Tibial artery (tissue), 1 donor: ENCODE measurements around the genes P2RX6, LRRC74B and FAM246A.

DNA sequence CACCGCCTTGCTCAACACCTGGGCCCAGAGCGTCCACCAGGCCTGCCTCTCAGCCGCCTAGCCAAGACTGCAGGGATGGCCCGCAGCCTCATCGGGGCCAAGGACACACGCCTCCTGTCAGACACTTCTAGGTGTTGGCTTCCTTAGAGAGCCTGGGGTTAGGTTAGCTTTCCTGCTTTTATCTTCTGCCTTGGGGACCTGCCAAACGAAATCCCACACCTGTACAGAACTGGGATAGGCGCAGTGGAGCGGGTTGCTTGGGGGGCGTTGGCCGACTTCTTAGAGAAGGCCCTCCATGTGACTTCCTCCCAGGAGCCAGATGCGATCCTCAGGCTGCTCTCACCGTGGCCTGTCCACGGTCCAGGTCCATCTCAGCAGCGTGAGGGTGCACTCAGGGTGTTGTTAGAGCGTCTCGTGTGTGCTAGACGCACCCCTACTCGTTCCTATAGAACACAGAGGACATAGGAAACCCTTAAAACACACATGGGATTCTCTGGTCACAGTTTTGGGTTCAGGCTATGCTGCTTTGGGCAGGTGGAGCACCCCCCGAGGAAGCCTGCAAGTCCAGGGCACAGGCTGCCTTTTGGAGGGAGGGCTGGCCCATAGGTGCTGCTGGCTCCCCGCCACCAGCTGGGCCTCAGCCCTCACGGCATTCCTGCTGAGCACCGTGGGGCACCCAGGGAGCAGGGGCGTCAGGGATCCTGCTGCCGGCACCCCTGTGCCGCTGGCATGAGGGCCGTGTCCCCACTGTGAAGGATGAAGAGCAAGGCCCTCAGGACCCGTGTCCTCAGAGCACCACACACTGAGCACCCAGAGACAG, 79.4 kb downstream of the MED15 start:
- PRO-cap: no peak

- PRO-cap: no peak
These were observed 84.6 kb downstream of the MED15 start for GRCh38 chr22:20591959-20592459.

DNA sequence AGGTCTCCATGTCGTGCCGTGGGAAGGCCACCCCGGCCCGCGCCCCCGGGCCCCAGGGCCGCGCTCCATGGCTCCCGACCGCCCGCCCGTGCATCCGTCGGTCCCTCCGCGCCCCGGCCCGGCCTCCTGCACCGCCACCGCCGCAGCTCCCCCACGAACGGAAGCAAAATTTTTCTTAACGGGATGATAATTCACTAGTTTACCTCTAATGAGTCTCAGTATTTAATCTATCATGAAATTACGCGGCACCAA, 102.8 kb upstream of the SERPIND1 start:
- PRO-cap: no peak

GRCh38 chr22:20721254-20721992, 52.5 kb upstream of the SERPIND1 start:
- PRO-cap: no peak

GRCh38 chr22:20725715-20726178, 48.2 kb upstream of the SERPIND1 start:
- PRO-cap: no peak

- PRO-cap: no peak
These were observed 44.6 kb upstream of the SERPIND1 start for GRCh38 chr22:20729095-20730029.

DNA sequence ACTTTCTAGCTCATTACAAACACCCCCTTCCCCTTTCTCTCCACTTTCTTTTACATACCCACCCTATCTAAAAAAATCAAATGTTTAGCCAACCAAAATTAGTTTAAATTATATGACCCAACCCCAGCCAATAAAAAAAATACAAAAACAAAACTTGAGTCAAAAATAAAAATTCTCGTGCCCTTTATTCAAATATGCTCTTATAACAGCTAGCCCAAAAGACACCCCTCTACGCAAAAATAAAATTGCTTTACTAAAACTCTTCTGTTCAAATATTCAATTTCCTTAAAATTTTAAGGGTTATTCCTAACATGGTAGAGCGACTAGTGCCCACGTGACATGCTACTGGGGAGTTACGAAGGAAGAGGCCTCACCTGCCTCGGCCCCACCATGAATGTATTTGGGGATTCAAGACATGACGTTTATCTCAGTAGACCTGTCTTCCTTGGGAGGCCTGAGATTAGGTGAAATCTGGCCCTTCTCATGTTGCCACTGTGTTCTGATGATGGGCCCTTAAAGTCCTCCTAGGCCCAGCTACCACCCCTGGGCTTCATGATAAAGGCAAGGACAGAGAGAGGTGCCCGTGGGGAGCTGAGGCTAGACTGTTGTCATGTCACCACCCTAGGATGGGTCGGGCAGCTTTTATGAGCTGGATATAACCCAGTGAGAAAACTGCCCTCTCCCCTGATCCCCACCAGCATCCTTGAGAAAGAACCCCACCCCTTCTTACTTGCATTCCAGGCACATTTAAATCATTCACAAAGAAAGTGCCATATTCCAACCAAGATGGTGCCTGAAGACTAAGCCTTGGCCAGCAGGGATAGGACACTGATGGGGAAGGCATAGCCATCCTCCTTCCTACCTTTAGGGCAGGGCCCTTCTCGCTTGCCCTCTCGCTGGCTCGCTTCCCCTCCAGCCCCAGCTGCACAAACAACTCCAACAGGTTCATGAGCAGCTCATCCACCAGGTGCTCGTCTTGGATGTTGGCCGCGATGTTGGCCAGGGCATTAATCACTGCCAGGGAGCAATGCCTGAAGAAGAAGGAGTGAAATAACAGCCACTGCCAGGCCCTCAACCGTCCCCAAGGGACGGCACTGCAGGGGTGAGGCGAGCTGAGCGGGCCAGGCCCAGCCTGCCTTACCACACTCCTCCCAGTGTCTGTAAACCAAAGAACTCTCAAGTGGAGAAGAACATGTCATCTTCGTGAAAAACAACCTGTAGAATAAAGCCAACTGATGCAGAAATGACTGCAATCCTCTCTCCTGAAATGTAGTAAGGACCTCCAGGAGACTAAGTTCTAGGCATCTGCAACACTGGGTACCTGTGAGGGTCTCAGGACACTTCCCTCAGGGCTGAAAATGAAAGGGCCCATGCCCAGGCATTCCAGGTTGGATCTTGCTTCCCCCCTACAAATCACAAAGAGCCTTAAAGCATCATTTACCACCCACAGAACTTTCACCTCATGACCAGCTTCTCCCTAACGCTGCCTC, 21.9 kb downstream of the SERPIND1 start:
- PRO-cap: no peak

GRCh38 chr22:20801754-20802113, 27.8 kb downstream of the SERPIND1 start:
- PRO-cap: no peak

DNA sequence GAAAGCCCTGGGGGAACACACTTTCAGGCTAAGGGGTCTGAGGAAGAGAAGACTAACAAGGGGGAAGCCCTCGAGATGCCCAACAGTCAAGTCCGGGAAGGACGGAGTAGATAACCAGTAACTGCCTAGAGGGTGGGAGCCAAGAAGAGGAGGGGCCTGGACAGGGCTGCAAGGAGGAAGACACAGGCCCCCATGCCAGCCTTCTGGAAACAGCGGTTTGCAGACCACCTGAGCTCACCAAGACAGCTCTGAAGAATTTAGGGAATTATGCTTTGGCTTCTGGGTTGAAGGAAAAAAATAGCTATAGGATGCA, 9.0 kb upstream of the AIFM3 start:
- PRO-cap: no peak

- PRO-cap: no peak
These were observed 1.3 kb downstream of the AIFM3 start for GRCh38 chr22:20968344-20968845.

GRCh38 chr22:20985742-20986625, 3.9 kb downstream of the LZTR1 start:
- PRO-cap: no peak

DNA sequence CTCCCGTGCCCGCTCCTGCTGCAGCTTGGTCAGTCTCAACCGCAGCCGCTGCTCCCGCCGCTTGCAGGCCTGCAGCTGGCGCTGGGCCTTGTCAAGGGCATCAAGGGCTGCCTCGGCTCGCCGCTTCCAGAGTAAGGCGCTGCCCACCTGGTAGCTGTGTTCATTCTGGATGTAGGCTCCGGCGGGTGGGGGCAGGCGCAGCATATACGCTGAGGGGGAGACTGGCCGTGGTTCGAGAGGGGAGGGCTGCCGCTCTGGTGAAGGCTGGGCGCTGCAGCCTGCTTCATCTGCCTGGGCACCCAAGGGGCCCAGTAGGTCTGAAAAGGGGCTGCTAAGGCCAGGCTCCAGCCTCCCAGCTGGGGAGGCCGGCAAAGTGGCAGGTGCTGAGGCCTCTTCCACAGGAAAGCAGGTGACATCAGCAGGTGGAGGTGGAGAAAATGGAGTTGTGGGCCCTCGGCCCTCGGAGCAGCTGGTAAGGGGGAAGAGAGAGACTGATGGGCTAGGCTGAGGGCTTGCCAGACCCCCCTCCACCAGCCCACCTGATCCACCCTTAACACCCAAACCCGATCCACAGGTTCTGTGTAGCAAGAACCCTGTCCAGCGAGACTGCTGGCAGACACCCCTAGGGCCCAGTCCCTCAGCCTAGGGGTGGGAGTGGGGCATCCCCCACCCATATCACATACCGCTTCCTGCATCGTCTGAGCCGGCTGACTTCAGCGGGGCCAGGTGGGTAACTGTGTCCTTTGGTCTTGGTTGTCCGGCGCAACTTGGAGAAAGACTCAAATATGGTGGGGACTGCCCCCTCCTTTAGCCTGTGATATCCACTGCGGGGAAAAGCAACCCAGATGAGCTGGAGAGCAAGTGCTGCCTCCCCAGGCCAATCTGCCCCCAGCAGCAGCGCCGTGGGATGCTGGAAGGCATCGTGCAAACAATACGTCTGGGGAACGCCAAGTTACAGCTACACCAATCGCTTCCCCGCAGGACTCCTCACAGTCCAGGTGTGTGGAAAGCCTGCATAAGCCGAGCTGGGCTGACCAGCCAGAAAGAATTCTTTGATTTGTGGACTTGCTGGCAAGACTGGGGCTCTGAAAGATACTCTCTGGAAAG, 1.6 kb downstream of the THAP7 start:
- PRO-cap: no peak

GRCh38 chr22:21014513-21015713, at the start of gene P2RX6:
TSS of gene P2RX6 (plus strand) at chr22:21015165.
- PRO-cap: no peak

- PRO-cap: no peak
These were observed at the start of gene LRRC74B for GRCh38 chr22:21045436-21046120. TSS of gene LRRC74B (plus strand) at chr22:21045946.

DNA sequence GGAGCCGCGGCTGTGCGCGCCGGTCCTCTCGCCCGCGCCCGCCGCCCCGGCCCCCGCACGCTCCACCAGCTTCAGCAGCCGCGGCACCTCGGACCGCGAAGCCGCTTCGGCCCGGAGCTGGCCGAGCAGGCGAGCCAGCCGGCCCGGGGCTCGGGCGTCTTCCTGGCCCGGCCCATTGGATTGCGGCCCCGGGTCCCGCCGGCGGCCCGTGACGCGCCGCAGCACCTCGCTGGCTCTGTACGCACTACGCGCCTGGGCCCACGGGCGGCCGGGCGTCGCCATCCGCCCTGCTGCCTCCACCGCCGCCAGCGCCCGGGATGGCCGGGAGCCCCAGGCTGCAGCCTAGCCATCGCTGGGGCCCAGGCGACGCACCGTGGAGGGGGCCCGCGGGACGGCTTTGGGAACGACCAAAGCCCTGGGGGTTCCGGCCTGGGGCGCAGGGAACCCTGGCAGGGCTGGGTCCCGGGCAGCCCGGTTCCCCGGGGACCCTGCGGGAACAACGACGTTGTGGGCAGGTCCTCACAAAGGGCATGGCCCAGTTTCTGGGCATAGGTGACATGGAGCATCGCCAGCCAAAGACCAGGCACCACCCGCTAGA, at the start of gene FAM246A:
TSS of gene FAM246A (minus strand) at position 282 of the 598 bp plus-strand sequence.
- PRO-cap: no peak

GRCh38 chr22:21651622-21652459, 9.7 kb downstream of the SDF2L1 start:
- PRO-cap: no peak

GRCh38 chr22:21754178-21754885, 18.7 kb upstream of the YPEL1 start:
- PRO-cap: no peak

GRCh38 chr22:21766658-21767563, 31.3 kb upstream of the YPEL1 start:
- PRO-cap: no peak

DNA sequence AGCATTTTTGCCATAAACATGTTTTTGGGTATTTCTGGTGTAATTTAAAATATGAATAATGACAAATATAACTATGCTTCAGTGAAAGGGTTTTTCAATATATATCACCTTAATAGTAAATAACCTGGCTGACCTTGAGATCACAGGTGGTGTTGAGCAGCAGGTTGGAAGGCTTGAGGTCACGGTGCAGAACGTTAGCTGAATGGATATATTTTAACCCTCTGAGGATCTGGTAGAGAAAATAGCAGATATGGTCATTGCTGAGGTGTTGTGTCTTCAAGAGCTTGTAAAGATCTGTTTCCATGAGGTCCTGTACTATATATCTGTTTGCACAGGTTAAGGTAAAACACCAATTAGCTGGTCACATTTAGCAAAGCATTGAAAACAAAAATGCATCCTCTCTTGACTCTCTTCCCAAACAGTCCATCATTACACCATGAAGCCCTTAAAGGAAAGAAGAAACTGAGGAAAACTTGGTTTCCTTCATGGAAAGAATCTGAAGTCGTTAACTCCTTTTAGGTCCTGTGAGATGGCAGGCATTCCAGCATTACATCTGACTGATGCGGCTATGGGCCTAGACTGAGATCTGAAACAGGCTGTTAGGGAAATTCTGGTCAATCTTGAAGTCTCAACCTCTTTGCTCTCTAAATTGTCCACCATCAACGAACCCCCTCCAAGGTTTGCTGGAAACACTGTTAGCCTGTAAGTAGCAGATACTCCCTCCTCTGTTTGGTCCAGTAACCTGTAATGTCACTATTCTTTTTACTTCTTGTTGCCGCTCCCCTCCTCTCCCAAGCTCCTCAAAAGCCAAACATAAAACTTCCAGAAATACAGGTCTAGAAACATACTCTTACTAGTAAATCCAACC, 61.5 kb downstream of the MAPK1 start:
- PRO-cap: no peak

DNA sequence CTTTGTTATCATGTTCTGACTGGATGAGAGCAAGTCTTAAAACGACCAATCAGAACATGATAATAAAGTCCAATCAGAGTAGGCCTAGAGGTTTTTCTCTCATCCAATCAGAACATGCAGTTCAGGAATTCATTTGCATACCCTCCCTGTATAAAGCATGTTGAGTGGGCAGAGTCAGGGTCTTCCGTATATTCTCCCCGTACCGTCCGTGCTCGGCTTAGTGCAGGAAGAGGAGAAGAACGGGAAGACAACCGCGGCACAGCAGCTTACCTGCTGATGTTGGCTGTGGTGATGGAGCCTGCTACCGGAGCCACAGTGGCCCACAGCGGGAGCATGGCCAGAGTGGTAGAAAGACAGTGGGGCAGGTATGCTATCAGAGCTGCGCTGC, 120.8 kb upstream of the VPREB1 start:
- PRO-cap: no peak